Endometrial microvascular endothelial cells (primary cell): ENCODE results near the genes HLA-E, MRPS18B and ATAT1.

DNA sequence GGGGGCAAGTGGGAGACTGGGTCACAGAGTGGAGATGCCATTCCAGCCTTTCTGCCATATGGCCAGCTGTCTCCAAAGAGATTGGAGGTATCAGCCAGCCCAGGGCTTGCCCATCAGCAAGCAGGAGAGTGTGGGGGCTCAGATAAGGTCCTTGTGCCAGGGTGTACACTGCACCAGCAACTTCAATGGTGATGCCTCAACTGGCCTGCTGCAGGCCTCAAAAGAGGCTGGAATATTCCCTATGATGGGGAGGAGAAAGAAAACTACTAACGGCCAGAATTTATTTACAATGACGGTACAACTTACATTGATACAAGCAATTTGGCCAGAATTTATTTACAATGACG lies 186 bp upstream of the TRIM10 start:
- RAMPAGE, long total RNA: no peak

- RAMPAGE, long total RNA: no peak
These were observed 1.0 kb upstream of the TRIM26 start for GRCh38 chr6:30213911-30214945.

DNA sequence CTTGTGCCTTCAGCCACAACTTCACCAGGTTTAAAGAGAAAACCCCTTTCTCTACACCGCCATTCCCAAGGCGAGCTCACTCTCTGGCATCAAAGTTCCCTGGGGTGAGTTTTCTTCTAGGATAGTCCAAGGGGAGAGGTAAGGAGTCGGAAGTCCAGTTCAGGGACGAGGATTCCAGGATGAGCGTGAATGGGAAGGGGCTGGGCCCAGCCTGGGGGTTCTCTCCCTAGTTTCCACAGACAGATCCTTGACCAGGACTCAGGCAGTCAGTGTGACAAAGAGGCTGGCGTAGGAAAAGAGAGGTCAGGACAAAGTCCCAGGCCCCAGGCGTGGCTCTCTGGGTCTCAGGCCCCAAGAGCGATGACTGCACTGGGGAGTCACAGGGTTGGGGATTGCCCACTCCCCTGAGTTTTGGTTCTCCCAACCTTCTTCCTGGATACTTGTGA lies 45.9 kb upstream of the TRIM26 start:
- RAMPAGE, long total RNA: no peak

DNA sequence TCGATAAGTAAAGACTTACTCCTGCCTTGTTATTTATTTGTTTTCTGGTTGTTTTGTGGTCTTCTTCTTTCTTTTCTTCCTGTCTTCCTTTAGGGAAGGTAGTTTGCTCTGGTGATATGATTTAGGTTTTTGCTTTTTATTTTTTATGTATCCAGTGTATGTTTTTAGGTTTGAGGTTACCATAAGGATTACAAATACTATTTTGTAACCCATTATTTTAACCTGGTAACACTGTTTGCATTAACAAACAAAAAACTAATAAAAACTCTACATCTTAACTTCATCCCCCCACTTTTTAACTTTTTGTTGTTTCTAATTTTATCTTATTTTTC lies 41.2 kb upstream of the TRIM39 start:
- RAMPAGE, long total RNA: no peak

- RAMPAGE, long total RNA: no peak
These were observed 2.6 kb downstream of the TRIM39 start for GRCh38 chr6:30329215-30329799.

DNA sequence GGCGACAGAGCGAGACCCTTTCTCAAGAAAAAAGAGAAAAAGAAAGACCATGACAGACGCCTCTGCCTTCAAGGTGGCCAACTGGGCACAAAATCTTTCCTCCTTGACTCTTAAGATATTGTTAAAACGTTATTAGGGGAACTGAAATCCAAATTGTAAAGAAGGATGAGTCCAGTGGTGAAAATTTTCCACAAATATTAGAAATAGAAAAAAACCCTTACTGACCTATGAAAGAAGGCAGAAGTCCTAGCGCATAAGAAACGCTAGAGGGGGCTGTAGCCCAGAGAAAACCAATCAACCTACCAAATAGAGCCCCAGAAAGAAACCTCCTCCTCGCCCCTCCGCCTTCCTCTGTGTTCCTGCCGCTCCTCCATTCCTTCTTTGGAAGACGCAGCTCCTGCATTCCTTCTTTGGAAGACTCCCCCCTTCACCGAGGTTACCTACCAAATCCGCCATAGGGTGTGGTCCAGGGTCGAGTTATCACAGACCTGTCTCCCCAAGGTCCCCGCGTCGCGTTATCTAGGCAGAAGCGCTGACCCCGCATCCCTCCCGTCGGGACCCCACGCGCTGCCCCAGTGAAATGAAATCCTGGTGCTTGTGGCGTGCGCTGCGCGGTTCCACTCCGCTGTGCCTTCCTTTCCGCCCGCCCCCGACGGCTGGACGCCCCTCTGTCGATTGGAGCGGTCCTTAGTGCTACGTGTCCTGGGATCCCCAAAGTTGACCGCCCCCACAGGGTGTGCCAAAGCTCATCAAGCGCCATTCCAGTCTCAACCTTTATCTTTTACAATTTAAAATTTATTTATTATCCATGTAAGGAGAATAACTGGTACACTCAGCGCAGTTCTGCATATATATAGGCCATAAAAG lies 12.8 kb downstream of the RPP21 start:
- RAMPAGE, long total RNA: no peak

- RAMPAGE, long total RNA: no peak
These were observed at the start of gene HLA-E for GRCh38 chr6:30489026-30489629. HLA-E (plus strand) TSS chr6:30489509.

DNA sequence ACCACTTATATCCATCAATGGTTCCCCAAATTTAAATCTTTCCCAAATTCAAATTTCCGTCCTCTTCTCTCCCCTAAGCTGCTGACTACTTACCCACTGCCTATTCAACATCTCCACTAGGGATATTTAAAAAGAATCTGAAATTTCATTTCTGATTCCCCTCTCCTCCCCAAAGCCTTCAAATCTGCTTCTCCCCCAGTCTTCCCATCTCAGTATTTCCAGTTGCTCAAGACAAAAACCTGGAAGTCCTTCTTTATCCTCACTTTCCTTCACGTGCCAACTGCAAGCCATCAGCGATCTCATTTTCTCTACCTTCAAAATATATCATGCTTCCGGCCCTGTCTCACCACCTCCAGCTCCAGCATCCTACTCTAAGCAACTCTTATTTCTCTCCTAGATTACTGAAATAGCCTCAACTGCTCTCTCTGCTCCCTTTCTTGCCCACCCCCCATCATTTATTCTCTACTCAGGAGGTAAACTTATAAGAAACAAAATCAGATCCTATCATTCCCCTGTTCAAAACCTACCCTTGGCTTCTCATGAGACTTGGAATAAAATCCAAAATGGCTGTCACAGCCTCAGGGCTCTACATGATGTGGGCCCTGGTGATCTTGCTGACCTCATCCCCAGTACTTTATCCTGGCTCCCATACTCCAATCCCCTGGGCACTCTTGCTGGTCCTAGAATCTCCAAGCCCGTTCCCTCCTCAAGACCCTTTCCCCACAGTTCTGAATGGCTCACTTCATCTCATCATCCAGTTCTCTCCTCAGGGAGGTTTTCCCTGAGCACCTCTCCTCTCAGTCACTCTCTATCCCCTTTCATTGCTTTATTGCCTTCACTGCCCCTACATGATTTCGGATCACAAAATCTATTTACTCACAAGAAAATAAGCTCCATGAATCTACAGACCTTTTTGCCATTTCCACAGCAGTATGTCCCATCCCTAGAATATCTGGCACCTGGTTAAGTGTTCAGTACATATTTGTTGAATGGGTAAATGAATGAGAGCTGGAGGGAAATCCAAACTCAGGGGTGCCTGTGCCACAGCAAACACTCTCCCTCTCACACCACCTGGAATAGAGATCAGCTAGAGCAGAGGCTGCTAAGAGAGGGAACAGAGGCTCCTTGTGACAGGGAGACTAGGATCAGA lies 5.8 kb downstream of the GNL1 start:
- RAMPAGE, long total RNA: no peak

- RAMPAGE, long total RNA: no peak
These were observed 1.4 kb downstream of the GNL1 start for GRCh38 chr6:30554849-30555363.

DNA sequence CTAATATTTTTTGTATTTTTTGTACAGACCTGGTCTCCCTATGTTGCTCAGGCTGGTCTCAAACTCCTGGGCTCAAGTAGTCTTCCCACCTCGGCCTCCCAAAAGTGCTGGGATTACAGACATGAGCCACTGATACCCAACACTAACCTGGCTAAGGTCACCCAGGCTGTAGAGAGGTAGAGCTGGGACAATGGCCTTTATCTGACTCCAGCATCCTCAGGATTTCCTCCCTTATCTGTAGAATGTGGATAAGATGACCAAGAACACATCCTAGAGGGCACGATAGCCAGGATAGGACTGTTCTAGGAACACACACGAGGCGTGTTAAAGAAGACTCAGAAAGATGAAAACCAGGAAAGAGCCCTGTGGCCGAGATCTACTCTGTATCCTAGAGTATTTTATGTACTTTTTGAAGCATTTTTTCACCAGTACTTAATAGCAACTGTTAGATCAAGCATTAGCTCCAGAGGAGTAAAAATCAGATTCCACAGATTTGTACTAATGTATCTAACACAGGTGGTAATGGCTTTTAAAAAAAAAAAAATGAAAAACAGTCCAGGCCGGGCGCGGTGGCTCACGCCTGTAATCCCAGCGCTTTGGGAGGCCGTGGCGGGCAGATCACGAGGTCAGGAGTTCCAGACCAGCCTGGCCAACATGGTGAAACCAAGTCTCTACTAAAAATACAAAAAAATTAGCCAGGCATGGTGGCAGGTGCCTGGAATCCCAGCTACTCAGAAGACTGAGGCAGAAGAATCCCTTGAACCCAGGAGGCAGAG lies 17.3 kb downstream of the PPP1R10 start:
- RAMPAGE, long total RNA: no peak

GRCh38 chr6:30612321-30613320 lies 4.4 kb downstream of the PPP1R10 start:
- RAMPAGE, long total RNA: no peak

DNA sequence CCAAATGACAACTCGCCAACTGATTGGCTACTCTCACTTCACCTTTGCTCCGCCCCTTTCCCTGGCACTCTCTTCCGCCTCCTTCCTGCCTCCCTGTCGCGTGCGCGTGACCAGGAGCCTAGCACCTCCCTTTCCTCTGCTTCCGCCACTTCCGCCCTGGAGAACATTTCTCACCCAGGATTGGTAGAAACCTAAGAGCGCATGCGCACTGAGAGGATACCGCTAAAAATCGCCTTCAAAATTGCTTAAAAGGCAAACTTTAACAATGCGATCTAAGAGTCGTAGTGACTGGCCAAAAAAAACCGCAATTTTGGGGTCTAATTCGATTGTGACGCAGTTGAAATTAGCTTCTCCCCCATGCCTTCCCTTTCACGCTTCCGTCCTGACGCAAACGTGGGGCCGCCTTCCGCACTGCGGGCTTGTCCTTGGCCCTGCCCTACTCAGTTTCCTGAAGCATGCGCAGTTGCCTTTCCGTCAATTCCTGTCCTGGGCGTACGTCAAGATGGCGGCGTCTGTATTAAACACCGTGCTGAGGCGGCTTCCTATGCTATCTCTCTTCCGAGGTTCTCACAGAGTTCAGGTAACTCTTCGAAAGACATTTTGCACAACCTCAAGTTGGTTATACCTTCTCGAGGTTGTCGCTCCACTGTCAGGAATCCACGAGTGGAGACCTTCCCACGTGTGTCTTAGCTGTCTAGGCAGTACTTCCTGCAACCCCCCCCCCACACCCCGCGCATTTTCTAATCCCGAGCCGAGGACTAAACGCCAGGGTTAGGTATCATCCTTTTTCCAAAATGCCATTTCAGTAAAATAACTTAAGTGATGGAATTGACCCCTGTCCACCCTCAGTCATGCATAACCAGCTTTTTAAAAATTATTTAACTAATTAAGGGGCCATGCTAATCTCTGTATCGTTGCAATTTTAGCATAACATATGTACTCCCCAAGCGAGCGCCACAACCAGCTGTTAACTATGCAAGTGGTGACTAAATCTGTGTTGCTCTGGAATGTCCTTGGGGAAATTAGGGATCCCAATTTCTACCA lies at the start of gene MRPS18B:
TSS of gene MRPS18B (plus strand) at position 477 of the 1,044 bp plus-strand sequence.
- RAMPAGE, long total RNA: start-site peak on the plus strand centred at position 490 of the sequence, 21 bp wide, 623 and 809 reads in 2 replicates

DNA sequence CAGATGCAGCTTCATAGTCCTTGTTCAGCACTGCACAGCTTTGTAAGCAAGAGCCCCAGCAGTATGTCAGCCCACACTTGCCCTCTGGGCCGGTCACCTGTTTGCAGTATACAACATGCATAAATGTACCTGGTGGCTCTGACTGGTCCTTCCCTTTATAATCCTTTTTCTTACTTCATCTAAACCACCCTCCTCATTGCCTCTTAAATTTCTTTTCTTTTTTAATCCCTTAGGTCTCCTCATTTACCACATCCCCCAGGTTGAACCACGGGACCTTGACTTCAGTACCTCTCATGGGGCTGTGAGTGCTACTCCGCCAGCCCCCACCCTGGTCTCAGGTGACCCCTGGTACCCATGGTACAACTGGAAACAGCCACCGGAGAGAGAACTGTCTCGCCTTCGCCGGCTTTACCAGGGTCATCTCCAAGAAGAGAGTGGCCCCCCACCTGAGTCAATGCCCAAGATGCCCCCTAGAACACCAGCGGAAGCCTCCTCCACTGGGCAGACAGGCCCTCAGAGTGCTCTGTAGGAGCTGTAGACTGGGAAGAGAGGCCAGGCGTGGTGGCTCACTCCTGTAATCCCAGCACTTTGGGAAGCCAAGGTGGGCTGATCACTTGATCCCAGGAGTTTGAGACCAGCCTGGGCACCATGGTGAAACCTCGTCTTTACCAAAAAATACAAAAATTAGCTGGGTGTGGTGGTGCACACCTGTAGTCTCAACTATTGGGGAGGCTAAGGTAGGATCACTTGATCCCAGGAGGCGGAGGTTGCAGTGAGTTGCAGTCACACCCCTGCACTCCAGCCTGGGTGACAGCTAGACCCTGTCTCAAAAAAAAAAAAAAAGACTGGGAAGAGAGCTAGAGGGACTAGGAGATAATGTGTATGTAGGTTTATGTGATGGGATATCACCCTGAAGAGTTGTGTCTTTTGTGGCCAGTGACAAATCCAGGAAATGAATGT lies 1.1 kb upstream of the ATAT1 start:
- RAMPAGE, long total RNA: no peak

GRCh38 chr6:30626229-30627569 lies at the start of gene ATAT1:
ATAT1 (plus strand) TSS chr6:30626874.
- RAMPAGE, long total RNA: start-site peak on the plus strand at chr6:30626857-30626897, 56 and 76 reads in 2 replicates

DNA sequence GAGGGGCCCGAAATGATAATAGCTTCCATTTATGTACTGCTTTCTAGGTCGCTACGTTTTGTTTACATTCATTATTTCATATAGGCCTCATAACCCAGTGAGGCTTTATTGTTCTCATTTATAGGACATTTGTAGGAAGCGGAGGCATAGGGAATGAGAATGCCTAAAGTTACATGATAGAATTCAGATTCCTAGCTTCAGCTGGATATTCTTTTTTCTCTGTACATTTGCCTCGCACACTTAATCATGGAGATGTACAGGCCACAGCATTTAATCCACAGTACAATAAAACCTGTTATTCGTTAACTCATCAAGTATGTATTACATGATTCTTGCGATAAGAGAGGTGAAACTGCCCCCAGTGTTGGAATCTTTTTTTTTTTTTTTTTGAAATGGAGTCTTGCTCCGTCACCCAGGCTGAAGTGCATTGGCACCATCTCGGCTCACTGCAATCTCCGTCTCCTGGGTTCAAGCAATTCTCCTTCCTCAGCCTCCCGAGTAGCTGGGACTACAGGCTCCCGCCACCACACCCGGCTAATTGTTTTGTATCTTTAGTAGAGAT lies 1.2 kb downstream of the C6orf136 start:
- RAMPAGE, long total RNA: no peak

- RAMPAGE, long total RNA: no peak
These were observed 4.6 kb downstream of the MDC1 start for GRCh38 chr6:30712417-30712968.

- RAMPAGE, long total RNA: no peak
These were observed 4.8 kb upstream of the IER3 start for GRCh38 chr6:30748807-30749923.

GRCh38 chr6:30757272-30758096 lies 13.1 kb upstream of the IER3 start:
- RAMPAGE, long total RNA: no peak

GRCh38 chr6:30806767-30807336 lies 62.5 kb upstream of the IER3 start:
- RAMPAGE, long total RNA: no peak

GRCh38 chr6:30875953-30876590 lies 8.2 kb upstream of the DDR1 start:
- RAMPAGE, long total RNA: no peak